NT2/D1 (cell line): ENCODE measurements around the genes HMOX1 and RASD2.

DNA sequence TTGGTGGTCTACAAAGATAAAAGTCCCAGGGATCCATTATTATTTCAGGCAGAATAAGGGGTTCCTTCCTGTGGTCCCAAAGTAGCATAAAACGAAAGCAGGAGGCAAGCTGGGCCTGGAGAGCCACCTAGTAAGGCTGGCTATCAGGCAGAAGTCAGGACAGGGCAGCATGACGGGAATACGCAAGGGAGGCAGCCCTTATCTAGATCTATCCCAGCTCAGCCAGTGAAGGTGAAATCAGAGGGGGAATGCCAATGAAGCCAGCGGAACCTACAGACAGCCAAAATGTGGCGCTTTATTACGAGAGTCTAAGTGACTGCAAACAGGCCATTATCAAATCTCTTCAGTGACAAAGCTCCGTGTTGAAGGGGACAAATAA, 22.9 kb downstream of the LARGE1 start:
- RRBS, 2 experiments = no CpG with 5 or more reads among the region's 7 CpGs

DNA sequence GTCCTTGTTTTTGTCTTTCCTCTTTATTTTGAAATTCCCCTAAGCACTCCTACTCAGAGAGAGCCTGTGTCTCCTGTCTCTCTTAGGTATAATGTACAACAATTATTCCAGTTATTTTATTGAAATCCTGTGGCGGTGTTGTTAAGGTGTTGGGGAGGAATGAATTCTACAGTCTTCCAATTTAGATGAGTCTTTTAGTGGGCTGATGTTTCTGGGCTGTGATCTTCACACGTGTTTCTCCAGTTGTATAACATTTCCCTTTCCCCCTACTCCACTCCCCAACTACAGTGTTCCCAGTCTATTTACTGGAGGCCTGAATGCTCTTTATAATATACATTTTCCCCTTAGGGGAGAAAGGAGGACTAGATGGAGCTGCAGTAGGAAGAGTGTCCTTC, 485.5 kb upstream of the ISX start:
- RRBS, 2 experiments = no CpG with 5 or more reads among the region's 2 CpGs

GRCh38 chr22:35066508-35067304, 748 bp downstream of the ISX start:
- RRBS, 2 experiments = no CpG with 5 or more reads among the region's 13 CpGs

DNA sequence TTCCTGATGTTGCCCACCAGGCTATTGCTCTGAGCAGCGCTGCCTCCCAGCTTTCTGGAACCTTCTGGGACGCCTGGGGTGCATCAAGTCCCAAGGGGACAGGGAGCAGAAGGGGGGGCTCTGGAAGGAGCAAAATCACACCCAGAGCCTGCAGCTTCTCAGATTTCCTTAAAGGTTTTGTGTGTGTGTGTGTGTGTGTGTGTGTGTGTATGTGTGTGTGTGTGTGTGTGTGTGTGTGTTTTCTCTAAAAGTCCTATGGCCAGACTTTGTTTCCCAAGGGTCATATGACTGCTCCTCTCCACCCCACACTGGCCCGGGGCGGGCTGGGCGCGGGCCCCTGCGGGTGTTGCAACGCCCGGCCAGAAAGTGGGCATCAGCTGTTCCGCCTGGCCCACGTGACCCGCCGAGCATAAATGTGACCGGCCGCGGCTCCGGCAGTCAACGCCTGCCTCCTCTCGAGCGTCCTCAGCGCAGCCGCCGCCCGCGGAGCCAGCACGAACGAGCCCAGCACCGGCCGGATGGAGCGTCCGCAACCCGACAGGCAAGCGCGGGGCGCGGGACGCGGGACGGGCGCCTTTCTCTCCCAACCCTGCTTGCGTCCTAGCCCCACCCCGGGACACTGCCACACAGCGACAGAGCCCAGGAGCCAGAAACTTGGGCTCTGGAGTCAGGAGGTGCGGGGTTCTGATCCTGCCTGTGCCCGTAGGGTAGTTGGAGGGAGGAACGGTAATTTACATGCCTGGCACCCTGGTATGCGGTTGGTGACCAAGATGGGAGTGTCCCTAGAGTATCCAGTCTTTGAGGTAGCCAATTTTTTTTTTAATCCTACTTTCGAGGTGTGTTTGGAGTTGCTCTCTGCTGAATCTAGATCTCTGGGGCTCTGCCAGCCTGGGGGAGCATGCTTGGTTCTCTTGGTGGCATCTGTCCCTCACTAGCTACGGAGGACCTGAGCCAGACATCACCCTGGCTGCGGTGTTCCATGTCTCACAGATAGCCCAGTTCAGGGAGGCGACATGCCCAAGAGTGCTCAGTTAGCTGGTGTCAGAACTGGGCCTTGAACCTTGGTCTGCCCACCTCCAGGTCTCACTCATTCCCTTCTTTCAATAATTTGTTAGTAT, at the start of gene HMOX1:
Gene HMOX1 (plus strand): TSS at position 441 of the 1,118 bp plus-strand sequence.
- RRBS, 2 experiments = 1 to 2% methylated on average over 22 to 24 of the region's 51 CpGs

GRCh38 chr22:35387410-35387927, 6.6 kb downstream of the HMOX1 start:
- RRBS, 2 experiments = no CpG with 5 or more reads among the region's 4 CpGs

GRCh38 chr22:35540563-35541025, at the start of gene RASD2:
RASD2 (plus strand) TSS chr22:35540831.
- RRBS, 2 experiments = under 1% methylated on average over 8 of the region's 36 CpGs

GRCh38 chr22:35567909-35568333, 27.3 kb downstream of the RASD2 start:
- RRBS, 2 experiments = no CpG with 5 or more reads among the region's 10 CpGs

GRCh38 chr22:35642291-35642823, 5.9 kb upstream of the APOL6 start:
- RRBS, 2 experiments = no CpG with 5 or more reads among the region's 2 CpGs

- RRBS, 2 experiments = no CpG with 5 or more reads among the region's 3 CpGs
Observed at GRCh38 chr22:35649910-35650186, 1.6 kb downstream of the APOL6 start.

DNA sequence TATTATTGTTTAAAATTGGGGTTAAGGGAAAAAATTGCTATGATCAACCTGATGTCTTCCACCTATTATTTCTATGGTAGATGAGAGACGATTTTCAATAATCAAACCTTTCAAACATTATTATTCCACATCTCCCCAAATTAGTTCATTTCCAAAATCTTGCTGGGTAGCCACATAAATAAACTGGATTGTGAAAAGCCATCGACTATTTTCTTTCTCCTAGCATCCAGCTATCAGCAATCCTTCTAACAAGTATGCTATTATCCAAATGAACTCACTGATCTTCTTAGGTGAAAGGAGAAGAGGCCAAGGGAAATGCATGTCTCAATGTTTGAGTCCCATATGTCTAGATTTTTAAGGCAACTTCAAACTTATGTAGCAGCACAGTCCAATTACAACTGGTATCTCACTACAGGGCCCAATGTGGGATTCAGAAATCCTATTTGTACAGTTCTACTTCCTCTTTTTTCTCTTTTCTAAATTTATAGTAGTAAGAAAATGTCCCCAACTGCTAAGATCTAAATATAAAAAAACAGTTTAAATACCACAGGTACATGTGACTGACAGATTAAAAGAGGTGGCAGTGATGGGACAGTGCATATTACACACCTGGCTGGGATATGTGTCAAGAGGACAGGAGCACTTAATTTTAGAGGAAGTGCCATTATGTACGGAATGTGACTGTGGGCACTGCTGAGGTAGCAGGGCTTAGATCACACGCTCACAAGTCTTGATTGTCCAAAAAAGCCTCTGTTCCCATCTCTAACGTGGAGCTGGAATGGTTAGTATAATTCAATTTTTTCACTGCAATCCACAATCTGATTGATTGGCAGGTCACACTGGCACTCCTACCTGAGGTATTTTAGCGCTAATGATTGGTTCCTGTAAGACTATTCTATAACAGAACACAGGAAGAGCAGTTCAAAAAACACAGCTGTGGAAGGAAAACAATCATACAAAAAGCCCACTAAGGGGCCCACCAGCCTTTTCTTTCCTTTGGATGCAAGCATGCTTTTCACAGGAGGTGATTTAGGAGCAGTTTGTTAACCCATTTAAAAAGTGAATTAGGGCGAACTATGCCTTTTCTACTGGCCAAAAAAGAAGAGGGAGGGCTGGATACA, 34.4 kb downstream of the APOL5 start:
- RRBS, 2 experiments = no CpG with 5 or more reads among the region's 7 CpGs

GRCh38 chr22:35821611-35822019, 103.9 kb downstream of the APOL5 start:
- RRBS, 2 experiments = no CpG with 5 or more reads among the region's 1 CpG

DNA sequence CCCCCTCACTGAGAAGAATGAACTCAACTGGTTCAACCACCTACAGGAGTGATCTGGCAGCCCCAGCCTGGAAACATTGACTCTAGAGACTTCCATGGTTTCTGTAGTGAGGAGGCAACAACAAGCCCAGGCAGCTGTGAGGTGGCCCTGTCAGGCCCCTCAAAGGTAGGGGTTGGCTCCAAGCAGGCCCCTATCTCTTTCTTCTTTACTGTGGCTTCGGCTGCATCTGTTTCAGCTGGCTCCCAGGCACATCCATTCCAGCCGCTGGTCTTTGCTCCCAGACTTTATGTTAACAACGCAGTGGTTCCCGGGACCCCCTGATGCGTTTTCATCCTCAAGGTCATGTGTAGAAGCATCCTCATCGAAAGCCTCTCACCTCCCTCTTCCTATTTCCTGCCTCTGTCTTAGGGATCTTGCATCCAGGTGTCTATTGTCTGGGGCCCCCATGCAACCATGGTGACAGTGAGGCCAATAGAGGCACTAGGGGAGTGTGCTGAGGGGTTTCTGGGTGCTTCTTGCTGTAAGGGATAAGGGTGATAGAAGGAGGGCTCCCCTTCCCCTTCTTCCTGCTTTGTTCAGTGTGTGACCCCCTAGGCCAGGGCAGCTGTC, 5.4 kb downstream of the APOL3 start:
- RRBS, 2 experiments = no CpG with 5 or more reads among the region's 6 CpGs

DNA sequence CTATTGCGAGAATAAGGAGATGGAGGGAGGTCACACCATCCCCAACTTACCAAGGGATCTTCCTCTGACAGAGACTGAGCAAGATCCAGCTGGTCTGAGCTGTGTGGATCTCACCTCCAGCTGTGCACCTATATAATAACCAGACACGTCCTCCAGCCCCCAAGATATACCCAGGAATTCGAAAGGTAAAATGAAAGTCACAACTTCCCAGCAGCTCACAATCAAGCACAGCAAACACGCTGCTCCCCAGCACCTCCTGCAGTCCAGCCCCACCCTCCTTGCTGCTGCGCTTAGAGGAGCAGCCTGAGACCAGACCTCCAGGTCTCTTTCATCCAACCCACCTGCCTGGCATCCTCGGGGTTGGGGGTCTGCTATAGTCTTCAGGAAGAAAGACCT, 3.0 kb upstream of the APOL4 start:
- RRBS, 2 experiments = no CpG with 5 or more reads among the region's 6 CpGs

GRCh38 chr22:36209413-36209783, 7.8 kb upstream of the APOL4 start:
- RRBS, 2 experiments = no CpG with 5 or more reads among the region's 2 CpGs

GRCh38 chr22:36239825-36240125, 448 bp upstream of the APOL2 start:
- RRBS, 2 experiments = no CpG with 5 or more reads among the region's 6 CpGs

DNA sequence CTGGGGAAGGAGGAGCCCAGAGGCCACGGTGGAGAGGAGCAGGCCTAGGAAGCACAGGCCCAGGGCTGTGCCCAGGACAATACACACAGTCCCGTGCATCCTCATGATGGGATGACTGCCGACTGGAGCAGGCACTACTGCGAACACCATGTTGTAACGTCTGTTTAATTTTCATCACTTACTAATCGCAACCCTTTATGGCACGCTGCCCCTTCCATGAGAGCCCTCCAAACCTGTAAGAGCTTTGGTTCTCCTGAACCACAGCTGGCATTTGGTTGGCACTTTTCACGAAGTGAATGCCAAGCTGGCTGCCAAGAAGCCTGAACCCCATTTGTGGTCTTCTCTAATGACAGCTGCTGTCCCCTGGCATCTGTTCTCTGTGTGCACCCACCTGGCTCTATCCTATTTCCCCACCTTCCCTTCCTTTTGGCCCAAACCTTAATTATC, 36.5 kb downstream of the APOL1 start:
- RRBS, 2 experiments = no CpG with 5 or more reads among the region's 8 CpGs

DNA sequence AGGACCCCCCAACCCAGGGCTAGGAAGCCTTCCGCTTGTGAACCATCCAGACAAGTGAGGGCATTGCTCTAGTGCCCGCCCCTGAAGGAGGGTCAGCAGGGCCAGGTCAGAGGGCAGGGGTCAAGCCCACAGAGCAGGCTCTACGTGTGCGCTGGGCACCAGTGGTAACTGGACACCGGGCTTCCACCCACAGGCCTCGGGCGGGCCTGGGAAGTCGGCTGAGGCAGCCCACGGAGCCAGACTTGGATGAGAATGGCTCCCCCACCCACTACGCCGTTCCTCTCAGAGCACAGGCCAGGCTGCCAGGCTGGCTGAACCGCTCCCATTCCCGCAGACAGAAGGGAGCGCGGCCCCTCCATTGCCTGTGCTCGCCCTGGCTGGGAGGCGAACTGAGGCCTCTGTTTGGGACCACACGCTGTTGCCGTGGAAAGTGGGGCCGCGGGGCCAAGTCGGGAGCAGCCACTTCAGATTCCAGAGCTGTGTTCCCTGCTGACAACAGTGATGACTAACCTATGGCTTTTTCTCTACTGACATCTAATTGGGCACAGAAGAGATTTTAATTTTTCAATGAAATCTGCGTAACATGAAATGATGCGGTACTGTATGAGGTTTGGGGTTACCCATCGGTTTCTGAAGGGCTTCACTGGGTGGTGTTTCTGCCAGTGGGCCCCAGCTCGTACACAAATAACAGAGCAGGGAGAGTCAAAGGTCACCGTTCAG, 63.9 kb downstream of the MYH9 start:
- RRBS, 2 experiments = no CpG with 5 or more reads among the region's 27 CpGs

DNA sequence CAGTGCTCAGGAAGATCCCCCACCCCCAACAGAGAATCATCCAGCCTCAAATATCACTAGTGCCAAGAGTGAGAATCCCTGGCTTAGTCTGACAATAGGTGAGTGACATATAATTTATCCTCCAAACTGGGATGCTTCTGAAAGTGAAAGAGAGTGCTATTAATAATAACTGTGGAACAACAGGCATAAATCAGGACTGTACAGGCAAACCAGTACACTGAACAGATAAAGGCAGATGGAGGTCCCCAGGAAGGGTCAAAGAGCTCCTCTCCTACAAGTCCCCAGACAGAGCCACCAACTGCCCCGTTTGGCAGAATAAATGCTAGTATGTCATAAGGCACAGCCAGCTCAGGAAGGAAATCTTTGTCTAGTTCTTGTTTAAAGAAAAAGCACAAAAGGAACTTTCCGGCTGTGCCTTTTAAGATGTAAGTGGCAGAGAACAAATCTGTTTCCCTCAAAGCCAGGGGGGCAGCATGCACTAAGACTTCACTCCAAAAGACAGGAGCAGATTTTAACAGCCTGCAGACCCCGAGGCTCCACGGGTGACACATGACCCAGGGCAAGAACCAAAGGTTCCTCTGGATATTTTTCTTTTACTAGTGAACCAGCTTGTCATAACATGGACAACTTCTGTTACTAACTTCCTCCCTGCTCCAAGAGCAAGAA, 50.4 kb downstream of the MYH9 start:
- RRBS, 2 experiments = no CpG with 5 or more reads among the region's 4 CpGs

DNA sequence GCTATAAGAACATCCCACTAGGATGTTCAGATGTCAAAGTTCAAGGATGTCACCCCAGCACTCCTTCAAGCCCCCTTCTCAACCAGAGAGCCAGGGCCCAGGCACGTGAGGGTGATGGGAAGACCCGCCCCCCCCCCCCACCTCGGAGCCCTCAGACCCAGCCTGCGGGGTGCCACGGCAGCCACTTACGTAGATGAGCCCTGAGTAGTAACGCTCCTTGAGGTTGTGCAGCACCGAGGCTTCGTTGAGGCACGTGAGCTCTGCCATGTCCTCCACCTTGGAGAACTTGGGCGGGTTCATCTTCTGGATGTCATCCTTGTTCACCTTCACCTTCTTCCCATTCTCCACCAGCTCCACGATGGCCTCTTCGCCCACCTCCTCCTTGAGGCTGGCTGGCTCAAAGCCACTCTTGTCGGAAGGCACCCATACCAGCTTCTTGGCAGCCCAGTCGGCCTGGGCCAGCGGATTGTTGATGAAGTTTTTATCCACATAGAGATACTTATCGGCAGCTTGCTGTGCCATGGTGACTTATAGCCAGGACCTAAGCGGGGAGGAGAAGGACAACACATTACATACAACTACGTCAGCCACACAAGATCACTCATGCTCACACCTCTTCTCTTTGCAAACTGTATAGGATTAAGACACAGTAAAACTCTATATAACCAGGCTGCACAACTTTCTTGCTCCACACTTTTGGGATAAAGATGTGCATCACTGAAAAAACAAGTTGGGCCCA, 38.9 kb downstream of the MYH9 start:
- RRBS, 2 experiments = no CpG with 5 or more reads among the region's 19 CpGs

- RRBS, 2 experiments = no CpG with 5 or more reads among the region's 5 CpGs
Observed at GRCh38 chr22:36359531-36360336, 28.0 kb downstream of the MYH9 start.